ENCODE measurements around the genes TOX3, CHD9NB and MMP2.

GRCh38 chr16:52546597-52547664 is at the start of gene TOX3:
TSS of gene TOX3 (minus strand) at chr16:52547143.
- PRO-cap, 7 experiments = peak in 5 of 7 experiments; most common minus-strand start chr16:52547122 (in 5)
- RAMPAGE, long total RNA, 2 experiments = no peak in any of the 2 experiments

DNA sequence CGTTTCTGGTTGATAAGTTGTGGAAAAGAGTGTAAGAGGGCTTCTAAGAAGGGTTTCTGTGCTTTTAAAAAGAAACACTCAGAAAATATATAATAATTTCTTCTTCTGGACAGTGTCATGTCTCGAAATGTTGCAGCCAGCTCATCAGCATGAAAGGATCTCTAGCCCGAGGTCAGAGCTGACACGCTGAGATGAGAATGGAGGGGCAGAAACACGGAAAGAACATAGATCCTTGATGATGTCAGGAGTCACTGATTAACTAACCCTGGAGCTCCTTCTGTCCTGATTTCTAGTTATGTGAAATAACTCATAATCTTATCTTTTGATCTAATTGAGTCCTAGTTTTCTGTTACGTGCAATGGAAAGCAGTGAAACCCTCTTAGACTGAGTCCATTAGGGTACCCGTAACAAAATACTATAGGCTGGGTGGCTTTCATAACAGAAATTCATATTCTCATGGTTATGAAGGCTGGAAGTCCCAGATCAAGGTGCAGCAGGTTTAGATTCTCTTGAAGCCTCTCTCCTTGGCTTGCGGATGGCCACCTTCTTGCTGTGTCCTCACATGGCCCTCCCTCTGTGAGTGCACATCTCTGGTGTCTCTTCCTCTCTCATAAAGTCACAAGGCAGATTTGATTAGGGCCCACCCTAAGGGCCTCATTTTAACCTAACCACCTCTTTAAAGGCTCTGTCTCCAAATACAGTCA is 10.4 kb upstream of the TOX3 start:
- PRO-cap, 7 experiments = no peak in any of the 7 experiments
- RAMPAGE, long total RNA, 2 experiments = no peak in any of the 2 experiments

GRCh38 chr16:53052395-53053467 is at the start of gene CHD9NB:
TSS of gene CHD9NB (minus strand) at chr16:53052897.
- PRO-cap, 7 experiments = no peak in any of the 7 experiments
- RAMPAGE, long total RNA, 2 experiments = no peak in any of the 2 experiments

GRCh38 chr16:53175002-53175476 is 120.2 kb downstream of the CHD9 start:
- PRO-cap, 7 experiments = no peak in any of the 7 experiments
- RAMPAGE, long total RNA, 2 experiments = no peak in any of the 2 experiments

- PRO-cap, 7 experiments = no peak in any of the 7 experiments
- RAMPAGE, long total RNA, 2 experiments = no peak in any of the 2 experiments
Measured at GRCh38 chr16:53245305-53245926, 188.9 kb upstream of the RBL2 start.

DNA sequence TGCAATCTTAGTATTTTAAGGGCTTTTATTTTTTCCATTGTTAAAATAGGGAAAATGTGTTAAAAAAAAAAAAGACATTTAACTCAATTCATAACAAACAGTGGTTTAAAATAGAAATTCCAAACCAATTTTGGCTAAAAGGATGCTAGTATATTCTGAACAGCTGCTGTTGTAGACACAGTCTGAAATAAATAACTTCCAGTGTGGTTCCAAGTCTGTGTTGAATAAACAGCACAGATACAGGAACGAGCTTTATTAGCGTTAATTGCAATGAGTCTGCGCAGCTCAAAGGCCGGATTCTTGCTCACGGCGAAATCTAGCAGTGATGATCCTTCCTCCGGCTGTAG is 46.8 kb upstream of the AKTIP start:
- PRO-cap, 7 experiments = no peak in any of the 7 experiments
- RAMPAGE, long total RNA, 2 experiments = no peak in any of the 2 experiments

- PRO-cap, 7 experiments = no peak in any of the 7 experiments
- RAMPAGE, long total RNA, 2 experiments = no peak in any of the 2 experiments
Measured at GRCh38 chr16:53722918-53723642, 19.1 kb downstream of the FTO start.

DNA sequence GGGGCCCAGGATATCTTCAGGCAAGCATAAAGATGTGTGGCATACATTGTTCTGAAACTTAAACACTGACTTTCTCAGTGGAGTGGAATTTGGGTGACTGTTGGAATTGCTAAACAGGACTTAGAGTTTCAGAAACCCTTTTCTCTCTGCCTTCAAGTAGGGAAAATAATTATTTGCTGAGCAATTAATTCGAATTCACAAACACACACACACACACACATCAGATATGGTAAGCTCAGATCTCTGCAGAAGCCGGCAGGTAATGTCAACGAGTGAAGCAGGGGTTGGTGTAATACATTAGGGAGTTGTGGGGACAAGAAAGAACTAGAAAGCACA is 279.4 kb downstream of the FTO start:
- PRO-cap, 7 experiments = no peak in any of the 7 experiments
- RAMPAGE, long total RNA, 2 experiments = no peak in any of the 2 experiments

GRCh38 chr16:53991663-53992149 is 287.8 kb downstream of the FTO start:
- PRO-cap, 7 experiments = no peak in any of the 7 experiments
- RAMPAGE, long total RNA, 2 experiments = no peak in any of the 2 experiments

- PRO-cap, 7 experiments = no peak in any of the 7 experiments
- RAMPAGE, long total RNA, 2 experiments = no peak in any of the 2 experiments
Measured at GRCh38 chr16:54208255-54208725, 78.3 kb downstream of the IRX3 start.

DNA sequence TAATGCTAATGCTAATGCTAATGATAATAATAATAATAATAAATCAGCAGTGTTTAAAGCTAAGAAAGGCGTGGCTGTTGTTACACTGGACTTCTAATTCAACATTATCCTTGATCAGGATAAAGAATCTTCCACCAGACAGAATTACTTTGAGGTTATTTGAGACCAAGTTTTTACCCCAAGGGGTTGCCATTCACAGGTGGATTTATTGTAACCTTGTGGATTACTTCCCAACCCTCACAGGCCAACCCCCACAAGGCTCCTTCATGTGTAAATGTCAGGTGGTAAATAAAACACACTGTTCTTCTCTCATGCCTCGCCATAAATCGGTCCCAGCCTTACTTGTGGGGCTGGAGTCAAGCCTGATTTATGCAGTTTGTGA is 98.5 kb upstream of the IRX3 start:
- PRO-cap, 7 experiments = no peak in any of the 7 experiments
- RAMPAGE, long total RNA, 2 experiments = no peak in any of the 2 experiments

- PRO-cap, 7 experiments = no peak in any of the 7 experiments
- RAMPAGE, long total RNA, 2 experiments = no peak in any of the 2 experiments
Measured at GRCh38 chr16:54432254-54432937, 145.8 kb upstream of the IRX3 start.

DNA sequence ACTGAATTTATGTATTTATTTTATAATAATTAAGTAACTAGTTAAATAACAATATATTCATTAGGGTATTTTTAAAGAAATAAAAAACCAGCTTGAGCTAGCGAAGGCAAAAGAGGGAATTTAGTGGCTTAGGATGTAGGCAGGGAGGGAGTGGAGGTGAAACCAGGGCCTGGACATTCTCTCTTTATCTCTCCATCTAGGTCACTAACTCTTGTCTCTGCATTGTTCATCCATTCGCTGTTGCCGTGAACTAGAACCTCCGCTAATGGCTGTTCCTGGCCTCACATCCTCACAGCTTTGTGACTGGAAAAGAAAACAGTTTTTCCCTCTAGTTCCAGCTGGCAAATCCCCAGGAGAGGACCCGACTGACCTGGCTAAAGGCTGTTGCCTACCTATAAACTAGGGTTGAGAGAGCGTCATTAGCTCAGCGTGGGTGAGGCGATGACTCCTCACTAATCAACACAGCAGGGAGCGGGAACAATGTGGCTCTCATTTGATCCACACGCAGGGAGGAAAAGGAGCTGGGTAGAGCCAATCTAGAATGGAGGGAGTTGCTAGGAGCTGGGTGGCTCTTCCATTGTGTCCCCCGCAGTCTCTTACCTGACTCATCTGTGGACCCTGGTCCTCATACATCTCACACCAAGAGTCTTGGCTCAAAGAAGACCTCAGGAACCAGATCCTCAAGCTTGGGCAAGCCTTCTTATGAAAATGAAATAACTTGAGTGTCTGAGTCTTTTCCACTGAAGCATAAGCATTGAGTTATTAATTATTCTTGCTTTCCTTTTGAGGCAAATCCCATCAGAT is 282.1 kb upstream of the IRX5 start:
- PRO-cap, 7 experiments = no peak in any of the 7 experiments
- RAMPAGE, long total RNA, 2 experiments = no peak in any of the 2 experiments

- PRO-cap, 7 experiments = no peak in any of the 7 experiments
- RAMPAGE, long total RNA, 2 experiments = no peak in any of the 2 experiments
Measured at GRCh38 chr16:54934453-54935403, 4.1 kb downstream of the IRX5 start.

GRCh38 chr16:55279293-55280052 is 44.5 kb upstream of the IRX6 start:
- PRO-cap, 7 experiments = no peak in any of the 7 experiments
- RAMPAGE, long total RNA, 2 experiments = no peak in any of the 2 experiments

DNA sequence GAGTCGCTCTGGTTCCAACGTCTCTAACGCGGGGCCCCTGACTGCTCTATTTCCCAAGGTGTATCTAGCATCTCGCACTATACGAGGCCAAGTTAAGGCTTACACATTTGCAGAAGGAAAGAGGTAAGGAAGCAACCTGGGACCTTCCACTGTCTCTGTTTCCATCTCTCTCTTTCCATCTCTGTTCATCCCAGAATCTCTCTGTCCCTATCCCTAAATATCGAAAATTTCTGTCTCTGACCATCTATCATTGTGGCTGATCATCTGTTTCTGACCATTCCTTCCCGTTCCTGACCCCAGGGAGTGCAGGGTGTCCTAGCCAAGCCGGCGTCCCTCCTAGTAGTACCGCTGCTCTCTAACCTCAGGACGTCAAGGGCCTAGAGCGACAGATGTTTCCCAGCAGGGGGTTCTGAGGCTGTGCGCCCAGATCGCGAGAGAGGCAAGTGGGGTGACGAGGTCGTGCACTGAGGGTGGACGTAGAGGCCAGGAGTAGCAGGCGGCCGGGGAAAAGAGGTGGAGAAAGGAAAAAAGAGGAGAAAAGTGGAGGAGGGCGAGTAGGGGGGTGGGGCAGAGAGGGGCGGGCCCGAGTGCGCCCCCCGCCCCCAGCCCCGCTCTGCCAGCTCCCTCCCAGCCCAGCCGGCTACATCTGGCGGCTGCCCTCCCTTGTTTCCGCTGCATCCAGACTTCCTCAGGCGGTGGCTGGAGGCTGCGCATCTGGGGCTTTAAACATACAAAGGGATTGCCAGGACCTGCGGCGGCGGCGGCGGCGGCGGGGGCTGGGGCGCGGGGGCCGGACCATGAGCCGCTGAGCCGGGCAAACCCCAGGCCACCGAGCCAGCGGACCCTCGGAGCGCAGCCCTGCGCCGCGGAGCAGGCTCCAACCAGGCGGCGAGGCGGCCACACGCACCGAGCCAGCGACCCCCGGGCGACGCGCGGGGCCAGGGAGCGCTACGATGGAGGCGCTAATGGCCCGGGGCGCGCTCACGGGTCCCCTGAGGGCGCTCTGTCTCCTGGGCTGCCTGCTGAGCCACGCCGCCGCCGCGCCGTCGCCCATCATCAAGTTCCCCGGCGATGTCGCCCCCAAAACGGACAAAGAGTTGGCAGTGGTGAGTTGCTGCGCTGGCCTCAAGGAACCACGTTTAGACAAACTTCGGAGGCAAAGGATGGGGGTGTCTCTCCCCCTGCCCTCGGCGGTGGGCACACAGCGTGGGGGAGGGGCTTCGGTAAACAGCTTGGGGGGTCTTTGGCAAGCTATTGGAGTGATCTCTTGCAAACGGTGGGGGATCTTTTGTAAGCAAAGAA is at the start of gene MMP2:
Gene MMP2 (plus strand): TSS at position 672 of the 1,302 bp plus-strand sequence.
- PRO-cap, 7 experiments = peak in 7 of 7 experiments; most common plus-strand start position 672 of the sequence (in 4); most common minus-strand start position 513 of the sequence (in 3)
- RAMPAGE, long total RNA, 2 experiments = no peak in any of the 2 experiments

DNA sequence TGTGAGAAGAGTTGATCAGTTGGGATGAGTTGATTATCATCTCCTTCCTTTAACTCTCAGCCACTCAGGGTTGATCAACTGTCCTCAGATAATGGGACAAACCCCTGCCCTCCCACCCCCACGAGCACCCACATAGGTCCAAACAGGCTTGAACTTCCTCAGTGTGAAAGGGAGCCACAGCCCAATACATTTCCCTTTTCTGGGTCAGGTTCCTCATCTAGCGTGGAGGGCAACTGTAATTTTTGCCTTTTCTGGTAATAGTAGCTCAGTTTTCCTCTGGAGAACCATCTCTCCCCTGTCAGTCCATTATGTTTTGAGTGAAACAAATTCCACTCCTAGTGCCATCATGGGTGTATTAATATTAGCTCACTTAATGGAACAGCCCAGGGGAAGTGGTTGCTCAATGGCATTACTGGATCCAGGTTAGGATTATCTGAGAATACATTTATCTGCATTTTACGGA is 544 bp upstream of the LPCAT2 start:
- PRO-cap, 7 experiments = no peak in any of the 7 experiments
- RAMPAGE, long total RNA, 2 experiments = no peak in any of the 2 experiments

DNA sequence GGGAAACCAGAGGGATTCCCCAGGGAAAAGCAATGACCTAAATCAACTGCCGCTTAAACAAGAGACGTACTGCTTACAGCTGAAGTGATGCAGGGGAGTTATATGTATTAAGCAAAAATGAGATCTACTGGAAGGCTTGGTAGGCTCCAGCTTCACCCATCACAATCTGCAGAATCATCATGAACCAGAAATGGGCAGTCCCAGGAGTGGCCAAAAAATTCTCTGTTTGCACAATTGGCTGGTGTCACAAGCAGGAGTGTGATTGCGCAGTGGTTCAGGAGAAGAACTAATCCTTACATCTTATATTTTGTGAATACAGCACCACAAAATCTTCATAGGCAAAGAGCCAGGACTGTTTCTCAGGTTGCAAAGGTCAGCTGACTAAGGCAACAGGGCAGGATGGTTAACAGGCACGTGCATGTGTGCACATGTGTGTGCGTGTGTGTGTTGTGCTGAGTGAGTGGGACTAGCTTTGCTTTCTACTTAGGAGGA is 75.9 kb downstream of the CES1 start:
- PRO-cap, 7 experiments = no peak in any of the 7 experiments
- RAMPAGE, long total RNA, 2 experiments = no peak in any of the 2 experiments

GRCh38 chr16:55759983-55760951 is 72.6 kb downstream of the CES1 start:
- PRO-cap, 7 experiments = peak in 1 of 7 experiments; most common plus-strand start chr16:55760583 (in 1)
- RAMPAGE, long total RNA, 2 experiments = no peak in any of the 2 experiments

DNA sequence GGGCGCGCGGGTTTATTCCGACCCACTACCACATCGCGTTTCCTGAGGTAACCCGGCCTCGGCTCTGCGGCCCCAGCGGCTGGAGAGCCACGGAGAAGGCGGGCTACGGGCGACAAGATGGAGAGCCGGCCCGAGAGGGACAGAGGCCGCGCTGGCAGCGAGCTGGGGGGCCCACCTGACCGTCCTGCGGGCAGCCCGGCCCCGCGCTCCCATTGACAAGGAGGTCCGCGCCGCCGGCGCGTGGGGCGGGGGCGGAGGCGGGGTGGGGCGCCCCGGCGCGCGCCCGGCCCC is 481 bp upstream of the GNAO1 start:
- PRO-cap, 7 experiments = peak in 7 of 7 experiments; most common minus-strand start position 214 of the sequence (in 6)
- RAMPAGE, long total RNA, 2 experiments = no peak in any of the 2 experiments

Data from ovary (tissue), 7 donors.